ENCODE measurements around a stretch of chr16.

- PRO-cap, 3 experiments, result no peak in any of the 3 experiments
- RRBS, result no CpG with 5 or more reads among the region's 10 CpGs
Measured at GRCh38 chr16:88026708-88027168, 75.5 kb downstream of the BANP start.

DNA sequence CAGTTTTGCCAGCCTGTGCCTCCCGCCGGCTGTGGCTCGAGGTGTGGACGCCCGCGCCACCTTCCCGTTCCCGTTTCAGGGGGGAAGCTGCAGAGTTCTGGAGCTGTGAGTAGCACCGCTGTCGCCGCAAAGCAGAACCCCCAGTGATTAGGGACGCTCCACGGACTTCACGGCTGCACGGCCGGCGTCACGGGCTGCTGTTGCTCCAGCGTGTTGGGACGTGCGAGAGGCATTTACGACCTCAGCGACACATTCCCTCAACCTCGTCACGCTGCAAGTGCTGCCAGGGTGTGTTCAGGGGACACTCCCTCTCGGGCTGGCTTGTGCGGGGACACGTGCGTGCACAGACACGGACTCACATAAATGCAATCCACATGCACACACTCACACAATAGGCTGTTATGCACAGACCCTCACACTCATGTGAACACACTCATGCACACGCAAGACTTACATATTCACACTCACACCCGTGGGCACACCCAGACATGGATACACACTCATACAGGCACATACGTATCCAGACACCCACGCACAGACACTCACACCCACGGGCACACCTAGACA lies 198.2 kb upstream of the ZNF469 start:
- PRO-cap, 3 experiments, result no peak in any of the 3 experiments
- RRBS, result no CpG with 5 or more reads among the region's 35 CpGs

GRCh38 chr16:88333345-88333882 lies 49.3 kb upstream of the ZNF469 start:
- PRO-cap, 3 experiments, result no peak in any of the 3 experiments
- RRBS, result 8% methylated on average over 3 of the region's 22 CpGs

- PRO-cap, 3 experiments, result no peak in any of the 3 experiments
- RRBS, result 87% methylated on average over 11 of the region's 26 CpGs
Measured at GRCh38 chr16:88438302-88439011, 14.6 kb upstream of the ZFPM1 start.

GRCh38 chr16:88468195-88469369 lies 15.5 kb downstream of the ZFPM1 start:
- PRO-cap, 3 experiments, result no peak in any of the 3 experiments
- RRBS, result 35% methylated on average over 10 of the region's 39 CpGs

DNA sequence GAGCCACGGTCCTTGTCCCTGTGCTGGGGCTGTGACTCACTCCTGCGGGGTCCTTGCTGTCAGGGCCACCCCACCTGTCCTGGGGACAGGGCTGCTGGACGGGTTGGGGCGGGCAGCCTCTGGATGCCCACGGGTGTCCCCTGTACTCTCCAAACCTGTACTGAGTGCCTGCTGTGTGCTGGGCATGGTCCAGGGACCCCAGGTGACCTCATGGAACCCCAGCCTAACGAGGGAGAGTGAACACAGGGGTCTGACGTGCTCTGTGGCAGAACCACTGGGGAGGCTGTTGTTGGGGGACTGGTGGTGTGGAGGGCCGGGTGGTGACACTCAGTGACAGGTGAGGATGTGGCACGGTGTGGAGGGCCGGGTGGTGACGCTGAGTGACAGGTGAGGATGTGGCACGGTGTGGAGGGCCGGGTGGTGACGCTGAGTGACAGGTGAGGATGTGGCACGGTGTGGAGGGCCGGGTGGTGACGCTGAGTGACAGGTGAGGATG lies 17.1 kb downstream of the ZFPM1 start:
- PRO-cap, 3 experiments, result no peak in any of the 3 experiments
- RRBS, result no CpG with 5 or more reads among the region's 17 CpGs

DNA sequence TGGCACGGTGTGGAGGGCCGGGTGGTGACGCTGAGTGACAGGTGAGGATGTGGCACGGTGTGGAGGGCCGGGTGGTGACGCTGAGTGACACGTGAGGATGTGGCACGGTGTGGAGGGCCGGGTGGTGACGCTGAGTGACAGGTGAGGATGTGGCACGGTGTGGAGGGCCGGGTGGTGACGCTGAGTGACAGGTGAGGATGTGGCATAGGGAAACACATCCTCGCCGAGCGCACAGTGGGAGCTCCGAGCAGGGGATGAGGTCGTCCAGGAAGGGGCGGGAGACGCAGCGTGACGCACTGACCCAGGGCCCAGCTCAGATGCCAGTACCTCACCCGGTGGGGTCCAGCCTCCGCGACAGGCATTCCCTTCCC lies 17.6 kb downstream of the ZFPM1 start:
- PRO-cap, 3 experiments, result no peak in any of the 3 experiments
- RRBS, result 90% methylated on average over 3 of the region's 25 CpGs

DNA sequence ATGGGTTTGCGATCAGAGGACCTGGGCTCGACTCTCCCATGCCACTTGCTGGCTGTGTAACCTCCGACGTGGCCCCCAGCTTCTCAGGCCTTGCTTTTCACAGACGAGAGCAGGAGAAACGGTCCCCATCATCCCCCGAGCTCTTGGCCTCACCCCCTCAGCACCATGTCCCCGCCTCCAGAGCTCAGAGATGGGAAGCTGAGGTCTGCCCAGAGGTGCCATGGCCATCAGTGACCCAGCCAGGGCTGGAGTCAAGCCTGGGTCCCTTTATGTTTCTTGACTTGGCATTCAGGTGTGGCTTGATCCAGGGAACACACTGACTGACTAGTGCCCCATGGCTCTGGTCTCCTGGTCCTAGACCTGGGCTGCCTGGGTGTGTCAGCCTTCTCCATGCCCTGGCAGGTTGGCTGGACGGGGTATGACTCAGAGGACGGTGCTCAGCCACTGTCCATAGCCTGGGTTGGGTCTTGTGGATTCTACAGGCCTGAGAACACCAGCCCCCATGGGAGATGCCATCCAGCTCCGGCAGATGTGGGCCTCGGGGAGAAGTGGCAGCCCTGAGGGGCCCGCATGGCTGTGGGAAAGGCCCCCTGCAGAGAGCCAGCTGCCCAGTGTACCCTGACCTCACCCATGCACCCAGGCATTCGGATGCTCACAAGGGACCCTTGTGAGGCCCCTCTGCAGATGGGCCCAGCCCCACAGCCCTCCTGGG lies 54.2 kb downstream of the ZFPM1 start:
- PRO-cap, 3 experiments, result no peak in any of the 3 experiments
- RRBS, result no CpG with 5 or more reads among the region's 14 CpGs

DNA sequence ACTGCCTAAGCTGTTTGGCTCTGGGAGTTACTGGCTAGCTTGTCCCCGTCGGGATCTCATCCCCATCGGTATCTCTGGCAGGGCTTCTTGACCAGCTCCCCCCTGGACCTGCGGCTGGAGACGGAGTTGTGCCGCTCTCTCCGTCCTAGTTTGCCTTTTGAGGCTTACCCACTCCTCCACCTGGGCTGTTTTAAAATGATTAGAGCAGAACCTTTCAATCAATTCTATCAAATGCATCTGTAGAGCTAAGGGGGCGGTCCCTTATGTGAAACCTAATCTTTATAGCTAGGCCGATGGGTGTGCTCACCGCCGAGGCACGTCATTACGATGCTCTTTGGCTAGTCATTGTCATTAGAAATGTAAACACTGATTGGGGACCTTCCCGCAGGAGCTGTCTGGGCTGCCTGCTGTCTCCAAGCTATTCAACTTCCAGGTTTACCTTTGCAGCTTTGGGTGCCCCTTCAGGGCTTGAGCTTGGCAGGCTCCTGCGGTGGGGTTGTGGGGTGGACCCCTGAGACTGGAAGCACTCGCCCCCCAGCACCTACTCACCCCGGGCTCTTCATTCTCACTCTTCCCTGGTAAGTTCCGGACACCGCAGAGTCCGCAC lies 21.1 kb upstream of the IL17C start:
- PRO-cap, 3 experiments, result no peak in any of the 3 experiments
- RRBS, result no CpG with 5 or more reads among the region's 20 CpGs

GRCh38 chr16:88619689-88620577 lies 18.4 kb upstream of the IL17C start:
- PRO-cap, 3 experiments, result no peak in any of the 3 experiments
- RRBS, result no CpG with 5 or more reads among the region's 17 CpGs

- PRO-cap, 3 experiments, result no peak in any of the 3 experiments
- RRBS, result 0% methylated on average over 5 of the region's 18 CpGs
Measured at GRCh38 chr16:88650557-88650770, 389 bp downstream of the CYBA start.

DNA sequence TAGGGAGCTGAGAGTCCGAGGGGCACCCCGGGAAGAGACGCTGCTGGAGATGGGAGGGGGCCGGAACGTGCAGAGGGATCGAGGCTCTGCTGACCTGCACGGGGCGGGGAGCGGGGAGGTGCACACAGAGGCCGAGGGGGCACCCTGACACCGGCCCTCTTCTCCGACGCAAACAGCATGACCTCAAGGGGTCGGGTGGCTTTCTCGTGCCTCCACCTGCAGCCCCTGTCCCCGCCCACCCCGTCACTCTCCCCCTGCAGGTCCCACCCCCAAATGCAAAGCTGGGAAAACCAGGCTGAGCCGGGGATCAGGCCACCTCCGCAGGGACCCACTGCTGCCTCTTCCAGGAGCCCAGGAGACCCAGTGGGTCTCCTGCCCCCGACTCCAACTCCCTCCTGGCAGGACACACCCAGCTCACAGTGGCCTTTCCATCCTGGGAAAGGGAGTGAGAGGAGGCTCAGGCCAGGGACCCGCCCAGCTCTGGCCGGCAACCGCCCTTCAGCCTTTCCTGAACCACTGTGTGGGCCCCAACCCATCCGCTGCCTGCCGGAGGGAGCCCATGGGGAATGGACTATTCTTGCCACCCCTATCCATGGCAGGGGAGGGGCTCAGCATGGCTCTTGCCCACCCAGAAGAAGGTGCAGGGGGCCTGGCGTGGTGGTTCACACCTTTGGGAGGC lies 38.7 kb downstream of the CTU2 start:
- PRO-cap, 3 experiments, result no peak in any of the 3 experiments
- RRBS, result 21% methylated on average over 7 of the region's 26 CpGs

DNA sequence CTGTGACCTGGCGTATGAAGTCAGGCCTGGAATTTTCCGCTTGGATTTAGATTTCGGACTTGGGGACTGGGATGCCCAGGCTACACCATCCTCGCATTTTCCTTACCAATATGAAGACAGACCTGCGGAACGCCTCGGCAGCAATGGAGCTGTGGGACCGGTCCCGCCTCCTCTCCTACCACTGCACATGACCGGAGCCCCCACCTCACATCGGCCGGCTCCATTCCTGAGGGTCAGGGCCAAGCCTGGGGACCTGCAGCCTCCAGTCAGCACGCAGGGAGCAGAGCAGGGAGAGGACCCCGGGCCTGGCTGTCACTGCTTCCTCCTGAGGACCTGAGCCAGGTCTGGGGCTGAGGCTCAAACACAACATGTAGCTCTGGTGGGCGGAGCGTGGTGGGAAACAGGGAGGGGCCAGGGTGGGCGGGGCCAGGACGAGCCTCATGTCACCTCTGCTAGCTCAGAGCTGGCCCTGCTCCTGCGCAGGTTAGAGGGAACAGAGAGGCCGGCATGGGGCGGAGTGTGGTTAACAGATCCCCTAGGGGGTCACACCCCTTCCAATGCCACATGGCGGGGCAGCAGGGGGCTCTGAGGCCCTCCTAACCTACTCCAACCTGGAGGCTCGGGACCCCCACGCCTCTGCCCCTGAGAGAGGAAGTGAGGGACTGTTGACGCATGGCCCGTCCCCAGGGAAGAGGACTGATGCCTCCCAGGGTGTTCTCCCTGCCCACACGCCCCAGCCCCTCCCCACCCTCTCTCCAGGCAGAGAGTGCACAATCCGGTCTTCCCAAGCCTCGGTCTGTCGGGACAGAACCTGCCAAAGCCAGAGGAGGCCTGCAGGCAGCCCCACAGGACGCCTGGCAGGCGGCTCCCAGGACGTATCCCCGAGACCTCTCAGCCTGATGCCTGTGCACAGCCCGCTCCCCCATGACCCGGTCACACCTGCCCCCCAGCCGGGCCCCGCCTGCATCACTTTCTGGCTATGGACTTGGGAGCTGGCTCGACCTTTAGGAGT lies 15.3 kb downstream of the PIEZO1 start:
- PRO-cap, 3 experiments, result peak in 3 of 3 experiments; most common plus-strand start position 823 of the sequence (in 2); most common minus-strand start position 346 of the sequence (in 3)
- RRBS, result 21% methylated on average over 3 of the region's 39 CpGs

- PRO-cap, 3 experiments, result no peak in any of the 3 experiments
- RRBS, result no CpG with 5 or more reads among the region's 13 CpGs
Measured at GRCh38 chr16:88810018-88810594, 1.6 kb downstream of the APRT start.

DNA sequence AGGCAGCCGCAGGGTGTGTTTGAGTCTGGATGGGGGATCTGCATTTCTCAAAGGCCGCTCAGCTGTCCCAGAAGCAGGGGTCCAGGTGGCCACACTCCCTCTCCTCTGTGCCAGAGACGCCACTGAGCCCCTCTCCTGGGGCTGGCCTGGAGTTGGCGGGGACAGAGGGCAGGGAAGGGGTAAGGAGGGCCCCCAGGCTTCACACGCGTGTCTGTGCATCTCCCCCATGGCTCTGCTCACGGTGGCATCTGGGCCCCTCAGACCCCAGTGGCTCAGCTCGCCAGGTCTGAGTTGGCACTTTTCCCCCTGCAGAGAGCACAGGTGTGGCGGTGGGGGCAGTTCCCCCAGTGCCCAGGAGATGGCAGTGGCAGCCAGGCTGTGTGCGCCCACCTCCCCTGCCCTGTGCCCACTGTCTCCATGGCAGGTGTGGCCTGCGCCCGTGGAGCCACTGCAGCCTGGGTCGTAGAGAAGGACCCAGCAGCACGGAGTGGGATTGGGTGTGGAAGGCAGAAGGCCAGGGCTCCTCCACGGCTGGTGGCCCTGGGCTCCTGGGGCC lies 4.2 kb upstream of the APRT start:
- PRO-cap, 3 experiments, result no peak in any of the 3 experiments
- RRBS, result no CpG with 5 or more reads among the region's 15 CpGs

- PRO-cap, 3 experiments, result no peak in any of the 3 experiments
- RRBS, result no CpG with 5 or more reads among the region's 21 CpGs
Measured at GRCh38 chr16:88923986-88924453, 53.0 kb downstream of the CBFA2T3 start.

DNA sequence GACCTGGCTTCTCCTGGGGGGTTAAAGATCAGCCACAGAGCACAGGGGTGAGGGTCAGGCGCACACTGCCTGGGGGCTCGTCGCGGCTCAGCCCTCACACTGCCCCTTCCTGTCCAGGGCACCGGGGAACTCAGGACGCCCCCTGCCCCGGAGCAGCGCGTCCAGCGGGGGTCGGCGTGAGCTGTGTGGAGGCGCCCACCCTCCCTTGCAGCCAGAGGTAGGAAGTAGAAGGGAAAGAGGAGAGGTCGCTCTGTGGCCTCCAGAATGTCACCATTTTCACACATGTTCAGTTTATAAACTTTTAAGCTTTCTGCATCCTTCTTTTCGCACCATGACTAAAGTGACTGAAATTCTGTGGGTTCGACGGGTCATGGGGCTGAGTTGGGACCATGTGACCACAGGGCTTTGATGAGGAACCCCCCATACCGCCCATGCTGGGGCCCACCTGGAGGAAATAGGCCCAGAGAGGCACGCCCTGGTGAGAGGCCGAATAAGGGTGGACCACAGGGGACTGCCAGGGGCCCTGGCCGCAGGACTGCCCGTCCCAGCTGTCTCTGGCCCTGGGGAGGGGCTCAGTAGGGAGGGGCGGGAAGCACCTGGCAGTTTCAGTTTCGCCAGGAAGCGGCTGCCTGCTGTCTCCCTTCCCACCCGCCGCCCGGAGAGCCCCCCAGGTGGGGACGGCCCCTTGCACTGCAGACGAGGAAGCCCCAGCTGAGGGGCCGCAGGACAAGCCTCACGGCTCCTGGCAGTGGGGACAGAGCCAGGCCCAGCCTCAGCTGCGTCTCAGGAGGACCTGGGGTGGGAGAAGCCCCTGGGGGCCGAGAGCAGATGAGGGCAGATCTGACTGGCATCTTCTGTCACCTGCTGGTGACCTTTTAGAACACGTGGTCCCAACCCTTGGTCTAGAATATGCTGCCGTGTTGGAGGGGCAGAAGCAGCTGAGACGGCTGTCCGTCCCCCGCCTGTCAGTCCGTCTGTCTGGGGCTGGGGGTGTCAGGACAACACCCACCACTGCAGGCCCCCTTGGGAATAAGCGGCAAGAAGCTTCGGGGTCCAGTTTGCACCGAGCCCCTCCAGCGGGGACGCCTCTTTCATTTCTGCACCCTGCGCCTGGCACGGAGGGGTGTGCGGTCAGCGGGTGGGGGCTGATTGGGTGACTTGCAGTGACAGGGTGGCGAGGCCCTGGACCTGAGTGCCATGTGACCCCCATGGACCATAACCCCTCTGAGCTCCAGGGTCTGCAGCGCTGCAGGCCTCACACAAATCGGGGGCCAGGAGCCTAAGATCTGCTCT lies 8.9 kb downstream of the CBFA2T3 start:
- PRO-cap, 3 experiments, result no peak in any of the 3 experiments
- RRBS, result no CpG with 5 or more reads among the region's 52 CpGs

GRCh38 chr16:88971749-88972310 lies 5.2 kb downstream of the CBFA2T3 start:
- PRO-cap, 3 experiments, result no peak in any of the 3 experiments
- RRBS, result 38% methylated on average over 7 of the region's 22 CpGs

- PRO-cap, 3 experiments, result no peak in any of the 3 experiments
- RRBS, result 25% methylated on average over 13 of the region's 36 CpGs
Measured at GRCh38 chr16:89053284-89053905, 40.3 kb upstream of the ACSF3 start.

GRCh38 chr16:89054212-89054581 lies 39.5 kb upstream of the ACSF3 start:
- PRO-cap, 3 experiments, result no peak in any of the 3 experiments
- RRBS, result 45% methylated on average over 7 of the region's 19 CpGs

Measured in breast (tissue), 4 donors.